Progenitor cell of endocrine pancreas (in vitro differentiated cells): ENCODE measurements around a stretch of chr22.

DNA sequence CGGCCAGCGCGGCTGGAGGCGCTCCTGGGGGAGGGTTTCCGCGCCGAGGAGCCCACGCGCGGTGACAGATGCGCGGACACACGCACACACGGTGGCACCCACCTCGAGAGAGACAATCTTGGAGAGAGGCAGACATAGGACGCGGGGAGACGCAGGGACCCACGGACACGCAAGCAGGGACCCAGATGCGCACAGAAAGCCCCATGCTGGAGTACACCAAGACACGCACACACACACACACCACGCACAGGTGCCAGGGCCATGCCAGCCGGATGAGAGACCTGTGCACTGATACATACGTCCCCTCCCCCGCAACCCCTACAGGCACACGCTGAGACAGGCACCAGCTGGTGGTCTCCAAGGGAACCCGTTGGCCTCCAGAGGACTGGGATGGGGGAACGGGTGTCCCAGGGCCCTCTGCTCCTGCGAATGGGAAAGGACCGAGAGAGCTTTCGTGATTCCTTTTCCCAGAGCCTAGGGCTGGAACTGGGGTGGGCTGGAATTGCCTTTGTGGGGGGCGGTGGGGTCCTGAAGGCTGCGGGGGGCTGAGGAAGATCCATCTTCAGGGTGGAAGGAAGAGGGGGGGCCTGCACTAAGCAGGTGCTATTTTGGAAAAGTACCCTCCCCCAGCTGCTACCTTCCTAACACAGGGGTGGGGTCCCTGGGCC is 8.0 kb downstream of the SEPTIN3 start:
- PRO-cap, result no peak

DNA sequence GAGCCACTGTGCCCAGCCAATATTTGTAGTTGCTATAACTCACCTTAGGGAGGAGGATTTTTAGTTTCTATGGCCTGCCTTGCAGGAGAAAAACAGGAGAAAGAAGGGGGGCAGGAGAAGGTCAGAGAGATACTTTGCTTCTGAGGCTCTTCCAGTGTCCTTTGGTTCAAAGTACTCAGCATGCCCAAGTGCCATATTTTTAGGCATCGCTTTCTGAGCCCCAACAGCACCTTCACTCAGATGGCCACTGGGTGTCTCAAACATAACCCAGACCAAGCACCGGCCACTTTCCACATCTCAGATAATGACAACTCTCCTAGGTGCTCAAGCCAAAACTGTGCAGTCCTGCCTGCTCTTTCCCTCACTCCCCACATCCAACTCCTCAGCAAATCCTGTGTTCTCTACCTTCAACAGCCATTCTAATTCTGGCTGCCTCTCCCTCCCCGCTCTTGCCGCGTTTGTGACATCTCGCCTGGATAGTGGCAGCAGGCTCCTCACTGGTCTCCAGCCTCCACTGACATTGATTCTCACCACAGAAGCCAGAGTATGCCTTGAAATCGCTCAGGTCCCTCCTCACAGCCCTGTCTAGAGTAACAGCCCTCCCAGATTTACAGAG is 1.5 kb upstream of the PHETA2 start:
- PRO-cap, result no peak

DNA sequence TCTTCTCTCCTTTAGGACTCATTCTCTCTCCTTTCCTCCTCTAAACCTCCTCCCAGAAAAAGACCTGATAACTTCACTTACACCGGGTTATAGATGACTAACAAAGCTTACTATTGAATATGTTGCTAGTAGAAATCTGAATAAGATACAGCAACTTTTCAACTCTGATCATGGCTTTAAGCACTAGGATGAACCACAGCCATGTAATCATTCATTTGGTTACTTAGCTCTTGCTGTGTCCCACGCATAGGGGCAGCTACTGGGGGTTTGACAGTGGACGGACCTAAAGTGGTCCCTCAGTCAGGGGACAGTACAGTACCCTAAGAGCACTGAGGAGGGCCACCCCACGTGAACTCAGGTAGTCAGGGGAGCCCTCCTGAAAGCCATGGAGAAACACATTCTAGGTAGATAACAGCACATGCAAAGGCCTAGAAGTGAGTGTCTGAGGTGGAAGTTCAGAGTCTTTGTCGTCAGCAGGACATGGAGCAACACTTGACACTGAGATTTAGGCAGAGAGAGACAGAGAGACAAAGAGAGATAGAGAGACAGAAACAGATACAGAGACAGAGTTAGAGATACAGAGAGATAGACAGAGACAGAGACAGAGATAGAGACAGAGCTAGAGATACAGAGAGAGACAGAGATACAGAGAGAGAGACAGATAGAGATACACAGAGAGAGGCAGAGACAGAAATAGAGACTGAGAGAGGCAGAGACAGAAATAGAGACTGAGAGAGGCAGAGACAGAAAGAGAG is 11.8 kb downstream of the CYP2D6 start:
- PRO-cap, result no peak

DNA sequence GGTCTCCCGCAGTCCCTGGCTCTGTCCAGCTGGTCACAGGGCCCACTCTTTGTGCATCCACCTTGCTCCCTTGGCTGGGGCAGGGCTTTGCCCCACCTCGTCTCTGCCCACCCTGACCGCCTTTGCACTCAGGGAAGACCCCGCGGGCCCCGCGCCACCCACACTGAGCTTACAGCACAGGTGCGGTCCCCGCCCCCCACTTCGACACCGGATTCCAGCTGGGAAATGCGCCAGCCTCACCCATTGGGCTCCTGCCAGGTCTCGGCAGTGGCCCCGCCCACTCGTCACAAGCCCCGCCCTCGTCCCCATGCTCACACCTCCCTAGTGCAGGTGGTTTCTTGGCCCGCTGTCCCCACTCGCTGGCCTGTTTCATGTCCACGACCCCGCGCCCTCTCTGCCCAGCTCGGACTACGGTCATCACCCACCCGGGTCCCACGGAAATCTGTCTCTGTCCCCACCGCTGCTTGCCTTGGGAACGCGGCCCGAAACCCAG is 1.3 kb downstream of the CYP2D6 start:
- PRO-cap, result no peak

DNA sequence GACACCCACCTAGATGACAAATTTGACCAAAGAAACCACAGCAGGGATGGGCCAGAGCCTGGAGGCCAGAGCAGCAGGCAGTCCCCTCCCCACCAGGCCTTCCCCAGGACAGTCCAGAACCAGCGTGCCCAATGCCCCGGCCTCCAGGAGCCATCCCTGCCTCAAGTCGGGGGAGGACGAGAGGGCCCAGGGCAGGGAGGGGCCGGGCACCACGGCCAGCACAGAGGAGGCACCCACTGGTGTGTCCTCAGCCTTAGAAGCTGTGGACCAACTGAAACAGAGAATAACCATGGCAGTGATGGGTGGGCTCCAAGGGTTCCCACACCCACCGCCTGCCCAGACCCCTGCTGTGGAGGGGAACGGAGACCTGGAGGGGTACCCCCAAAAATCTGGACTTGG is 28.3 kb upstream of the TCF20 start:
- PRO-cap, result no peak

DNA sequence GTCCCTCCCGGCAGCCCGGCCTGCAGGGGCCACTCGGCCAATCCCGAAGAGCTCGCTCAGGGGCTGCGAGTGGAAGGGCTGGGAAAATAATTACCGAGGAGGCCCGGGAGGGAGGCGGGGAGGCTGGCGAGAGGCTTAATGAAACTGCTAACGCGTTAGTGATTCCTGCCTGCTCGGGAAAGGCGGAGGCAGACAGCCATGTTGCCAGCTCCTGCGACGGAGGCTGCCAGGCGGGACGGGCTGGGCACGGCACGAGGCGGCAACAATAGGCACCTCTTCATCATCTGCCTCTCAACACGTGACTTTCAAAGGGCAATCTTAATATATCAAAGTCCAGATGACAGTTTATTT is 68.0 kb upstream of the TCF20 start:
- PRO-cap, result no peak

- PRO-cap, result no peak
Observed at GRCh38 chr22:42374648-42375177, 57.5 kb downstream of the NFAM1 start.

- PRO-cap, result no peak
Observed at GRCh38 chr22:42376655-42377151, 55.5 kb downstream of the NFAM1 start.

GRCh38 chr22:42626984-42627713 is 12.5 kb upstream of the POLDIP3 start:
- PRO-cap, result no peak

GRCh38 chr22:42645797-42646542 is 3.2 kb downstream of the CYB5R3 start:
- PRO-cap, result no peak

GRCh38 chr22:42661943-42662564 is 12.9 kb upstream of the CYB5R3 start:
- PRO-cap, result unidirectional peak, plus-strand start at chr22:42662094; unidirectional peak, plus-strand start at chr22:42662221

GRCh38 chr22:42717171-42717740 is 3.4 kb downstream of the A4GALT start:
- PRO-cap, result no peak

DNA sequence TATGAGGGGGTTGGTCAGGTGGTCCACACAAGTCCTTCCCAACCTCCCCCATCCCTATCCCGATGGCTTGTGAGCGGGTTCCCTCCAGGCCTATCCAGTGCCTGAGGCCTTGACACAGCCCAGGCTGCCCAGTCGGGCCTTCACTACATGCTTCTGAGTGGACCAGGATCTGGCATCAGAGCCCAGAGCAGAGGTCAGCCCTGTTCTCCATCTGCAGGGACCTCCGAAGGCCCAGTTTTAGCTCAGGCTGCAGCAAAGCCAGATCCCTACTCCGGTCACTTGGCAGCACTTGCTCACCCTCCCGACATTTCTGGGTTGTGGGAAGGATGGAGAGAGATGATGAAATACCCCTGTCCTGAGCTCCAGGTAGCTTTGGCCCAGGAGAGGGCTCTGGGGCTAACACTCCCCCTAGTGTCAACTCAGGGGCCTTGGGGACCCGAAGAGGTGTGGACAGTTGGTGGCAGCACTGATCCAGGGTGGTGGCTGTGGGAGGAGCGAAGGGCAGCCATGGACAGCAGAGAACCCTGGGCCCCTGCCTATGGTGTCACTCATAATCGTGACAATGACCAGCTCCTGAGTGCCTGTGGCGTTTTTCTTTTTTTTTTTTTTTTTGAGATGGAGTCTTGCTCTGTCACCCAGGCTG is 10.5 kb upstream of the ARFGAP3 start:
- PRO-cap, result no peak

DNA sequence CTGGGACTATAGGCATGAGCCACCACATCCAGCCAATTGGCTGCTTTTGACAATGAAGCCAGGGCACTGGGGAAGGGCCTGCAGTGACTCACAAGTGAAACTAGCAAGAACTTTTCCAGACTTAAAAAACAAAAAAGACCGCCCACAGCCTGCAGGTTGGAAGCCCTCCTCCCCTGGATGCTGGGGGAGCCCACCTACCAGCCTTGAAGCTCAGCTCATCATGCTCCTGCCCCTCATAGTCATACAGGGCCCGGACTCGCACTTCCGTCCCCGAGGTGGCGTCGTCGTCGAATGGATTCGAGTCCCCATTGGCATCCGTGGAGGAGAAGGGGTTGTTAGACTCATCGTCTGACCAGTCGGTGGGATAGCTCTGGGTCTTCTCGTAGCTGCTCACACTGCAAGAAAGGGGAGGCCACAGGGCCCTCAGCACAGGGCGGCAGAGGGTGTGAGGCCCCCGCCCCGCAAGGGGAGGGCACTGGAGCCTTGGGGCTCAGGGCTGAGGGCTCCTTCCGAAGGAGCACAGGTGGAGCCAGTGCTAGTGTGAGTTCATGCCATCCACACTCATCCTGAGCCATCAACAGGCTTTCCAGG is 19.0 kb upstream of the ARFGAP3 start:
- PRO-cap, result no peak

- PRO-cap, result bidirectional peak, plus-strand start at chr22:42887847, minus-strand start at chr22:42887550
Observed at GRCh38 chr22:42887272-42887910, 30.3 kb upstream of the ARFGAP3 start.

DNA sequence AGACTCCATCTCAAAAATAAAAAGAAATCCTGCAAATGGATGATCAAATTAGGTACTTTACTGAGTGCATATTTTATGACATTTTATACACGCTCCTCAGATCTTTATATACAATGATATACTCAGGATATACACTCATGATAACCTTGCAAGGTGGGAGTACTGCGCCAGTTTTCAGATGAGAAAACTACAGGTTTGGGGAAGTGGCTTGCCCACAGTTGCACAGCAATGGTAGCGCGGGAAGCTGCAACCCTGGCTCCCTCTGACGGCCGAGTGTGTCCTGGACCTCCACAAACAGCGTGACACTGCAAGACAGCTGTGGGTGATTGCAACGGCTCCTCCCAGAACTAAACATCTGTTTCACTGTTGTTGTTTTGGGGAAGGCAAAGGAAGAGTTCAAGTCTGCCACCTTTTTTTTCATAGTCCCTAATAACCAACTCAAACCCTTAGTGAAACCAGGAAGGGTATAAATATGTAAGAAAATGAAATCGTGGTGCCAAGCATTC is 47.0 kb downstream of the PACSIN2 start:
- PRO-cap, result no peak

- PRO-cap, result no peak
Observed at GRCh38 chr22:42975408-42976281, 39.3 kb downstream of the PACSIN2 start.

DNA sequence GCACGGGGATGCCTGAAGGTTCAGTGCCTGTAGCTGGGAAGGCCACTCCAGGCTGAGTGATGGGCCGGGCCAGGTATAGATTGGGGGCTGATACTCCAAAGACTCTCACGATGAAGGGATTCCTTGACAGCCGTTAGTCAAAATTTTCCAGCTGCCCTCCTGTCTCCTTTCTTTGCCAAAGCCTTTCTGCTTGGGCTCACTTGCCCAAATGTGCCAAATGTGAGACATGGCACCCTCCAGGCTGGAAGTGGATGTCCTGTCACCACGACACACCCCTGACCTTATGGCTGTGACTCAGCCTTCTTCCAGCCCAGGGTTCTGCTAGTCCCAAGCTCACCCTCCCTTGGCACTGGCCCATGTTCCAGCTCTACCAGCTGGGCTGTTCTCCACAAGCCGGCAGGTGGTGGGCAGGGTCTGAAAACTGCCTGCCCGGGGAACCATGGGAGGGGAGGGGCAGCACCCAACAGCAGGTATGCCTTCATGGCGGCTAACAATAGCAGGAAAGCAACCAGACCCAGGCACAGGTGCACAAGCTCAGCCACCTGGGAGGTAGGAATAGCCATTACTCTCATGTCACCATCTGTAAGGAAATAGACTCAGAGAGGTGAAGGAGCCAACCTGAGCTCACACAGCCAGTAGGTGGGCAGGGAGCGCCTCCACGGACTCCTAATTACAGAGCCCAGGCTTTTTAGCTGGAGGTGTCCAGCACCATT is 13.4 kb upstream of the PACSIN2 start:
- PRO-cap, result no peak

DNA sequence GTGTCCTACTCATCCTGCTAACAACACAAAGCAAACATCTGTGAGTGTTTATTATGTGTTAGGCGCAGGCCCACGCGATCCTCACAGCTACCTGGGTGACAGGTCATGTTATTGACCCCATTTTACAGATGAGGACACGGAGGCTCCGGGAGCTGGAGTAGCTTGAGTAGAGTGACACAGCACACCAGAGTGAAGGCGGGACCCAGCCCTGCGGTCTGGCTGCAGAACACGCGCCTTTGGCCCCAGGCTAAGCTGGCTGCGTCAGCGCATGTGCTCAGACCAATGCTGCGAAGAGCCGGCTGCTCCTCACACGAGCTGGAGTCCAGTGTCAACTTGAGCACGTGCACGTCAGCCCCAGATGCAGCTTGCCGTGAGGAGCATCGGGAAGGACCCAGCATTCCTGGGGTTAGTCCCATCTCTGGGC is 50.0 kb downstream of the SCUBE1 start:
- PRO-cap, result no peak

- PRO-cap, result no peak
Observed at GRCh38 chr22:43342573-43343047, 562 bp downstream of the SCUBE1 start.